ENCODE data around the gene SNAP47.

- RRBS, 2 experiments = no CpG with 5 or more reads among the region's 3 CpGs
Observed at GRCh38 chr1:226963877-226964093, 23.7 kb downstream of the COQ8A start.

DNA sequence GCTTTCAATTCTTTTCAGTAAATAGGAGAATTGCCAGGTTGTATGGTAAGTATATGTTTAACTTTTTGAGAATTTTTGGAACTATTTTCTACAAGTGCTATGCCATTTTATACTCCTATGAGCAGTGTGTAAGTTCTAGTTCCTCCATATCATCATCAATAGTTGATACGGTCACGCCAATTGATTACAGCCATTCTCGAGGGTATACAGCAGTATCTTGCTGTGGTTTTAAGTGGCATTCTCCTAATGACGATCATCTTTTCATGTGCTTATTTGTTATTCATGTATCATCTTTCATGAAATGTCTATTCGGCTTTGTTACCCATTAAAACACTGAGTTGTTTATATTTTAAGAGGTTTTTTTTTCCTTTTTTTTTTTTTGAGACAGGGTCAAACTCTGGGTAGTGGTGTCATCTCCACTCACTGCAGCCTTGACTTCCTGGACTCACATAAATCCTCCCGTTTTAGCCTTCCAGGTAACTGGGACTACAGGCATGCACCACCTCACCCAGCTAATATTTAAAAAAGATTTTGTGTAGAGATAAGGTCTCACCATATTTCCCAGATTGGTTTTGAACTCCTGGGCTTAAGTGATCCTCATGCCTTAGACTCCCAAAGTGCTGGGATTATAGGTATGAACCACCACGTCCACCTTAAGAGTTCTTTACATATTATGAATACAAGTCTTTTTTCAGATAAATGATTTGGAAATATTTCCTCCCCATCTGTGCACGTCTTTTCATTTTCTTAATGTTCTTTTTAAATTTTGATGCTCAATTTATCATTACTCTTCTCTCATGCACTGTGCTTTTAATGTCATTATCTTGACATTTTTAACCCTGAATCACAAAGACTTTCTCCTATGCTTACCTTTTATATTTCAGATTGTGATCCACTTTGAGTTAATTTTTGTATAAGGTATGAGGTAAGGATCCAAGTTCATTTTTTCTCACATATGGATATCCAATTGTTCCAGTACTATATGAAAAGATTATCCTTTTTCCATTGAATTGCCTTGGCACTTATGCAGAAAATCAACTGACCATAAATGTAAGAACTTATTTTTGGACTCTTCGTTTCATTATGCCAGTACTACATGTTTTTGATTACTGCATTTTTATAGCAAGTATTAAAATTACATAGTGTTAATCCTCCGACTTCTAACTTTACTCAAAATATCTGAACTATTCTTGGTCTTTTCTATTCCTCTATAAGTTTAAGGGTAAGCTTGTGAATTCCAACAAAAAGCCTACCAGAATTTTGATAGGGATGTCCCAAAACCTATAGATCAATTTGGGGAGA, 146.7 kb downstream of the COQ8A start:
- RRBS, 2 experiments = no CpG with 5 or more reads among the region's 10 CpGs

DNA sequence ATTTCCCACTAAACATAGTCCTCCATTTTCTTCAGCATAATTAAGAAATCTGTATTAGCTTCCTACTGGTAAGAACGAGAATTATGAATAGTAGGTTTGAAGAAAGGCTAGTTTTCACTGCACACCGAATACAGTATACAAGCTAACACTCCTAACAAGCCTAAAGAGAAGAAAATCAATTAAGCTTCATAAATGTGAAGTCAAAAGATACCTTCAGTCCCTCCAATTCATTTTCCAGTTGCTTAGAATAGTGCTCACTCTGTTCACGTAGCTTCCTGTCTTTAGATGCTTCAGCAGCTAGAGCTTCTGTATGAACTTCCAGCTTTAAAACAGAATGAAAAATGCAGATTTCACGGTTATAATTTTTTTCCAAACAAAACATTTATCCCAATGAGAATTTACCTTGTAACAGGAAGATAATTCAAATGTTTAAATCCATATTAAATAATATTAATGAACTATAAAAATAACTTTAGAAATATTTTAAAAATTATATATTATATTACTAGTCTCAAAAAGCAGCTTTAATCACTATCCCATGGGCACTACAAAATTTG, 172.1 kb downstream of the COQ8A start:
- RRBS, 2 experiments = no CpG with 5 or more reads among the region's 4 CpGs

DNA sequence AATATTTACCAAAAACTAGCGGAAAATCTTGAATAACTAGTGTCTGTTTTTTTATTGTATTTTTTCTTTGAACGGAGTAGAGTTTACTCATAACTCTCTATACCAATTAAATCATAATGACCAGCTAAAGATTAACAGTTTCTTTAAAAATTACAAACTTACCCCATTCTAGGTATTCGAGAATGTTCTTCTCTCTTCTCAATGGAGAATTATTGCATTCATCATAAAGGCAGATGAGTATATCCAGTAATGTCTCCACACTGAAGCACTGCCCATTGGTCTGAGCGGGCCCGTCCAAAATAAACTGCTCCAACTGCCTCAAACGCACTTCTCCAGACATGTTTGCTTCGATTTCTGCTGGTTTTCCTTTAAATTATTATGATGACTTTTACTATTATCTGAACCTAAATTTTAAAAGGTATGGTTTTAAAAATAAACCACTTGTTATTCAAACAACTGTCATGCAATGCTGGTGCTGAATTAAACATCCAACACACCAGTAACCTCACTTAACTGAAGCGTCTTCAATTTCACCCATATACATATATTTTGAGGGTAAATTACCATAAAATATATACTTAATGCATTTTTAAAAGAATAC, 1.3 kb downstream of the CDC42BPA start:
- RRBS, 2 experiments = no CpG with 5 or more reads among the region's 8 CpGs

- RRBS, 2 experiments = no CpG with 5 or more reads among the region's 11 CpGs
Observed at GRCh38 chr1:227429486-227430067, 111.3 kb upstream of the CDC42BPA start.

- RRBS, 2 experiments = 2 to 7% methylated on average over 13 to 28 of the region's 107 CpGs
Observed at GRCh38 chr1:227541893-227543108, 21.1 kb upstream of the ZNF678 start.

DNA sequence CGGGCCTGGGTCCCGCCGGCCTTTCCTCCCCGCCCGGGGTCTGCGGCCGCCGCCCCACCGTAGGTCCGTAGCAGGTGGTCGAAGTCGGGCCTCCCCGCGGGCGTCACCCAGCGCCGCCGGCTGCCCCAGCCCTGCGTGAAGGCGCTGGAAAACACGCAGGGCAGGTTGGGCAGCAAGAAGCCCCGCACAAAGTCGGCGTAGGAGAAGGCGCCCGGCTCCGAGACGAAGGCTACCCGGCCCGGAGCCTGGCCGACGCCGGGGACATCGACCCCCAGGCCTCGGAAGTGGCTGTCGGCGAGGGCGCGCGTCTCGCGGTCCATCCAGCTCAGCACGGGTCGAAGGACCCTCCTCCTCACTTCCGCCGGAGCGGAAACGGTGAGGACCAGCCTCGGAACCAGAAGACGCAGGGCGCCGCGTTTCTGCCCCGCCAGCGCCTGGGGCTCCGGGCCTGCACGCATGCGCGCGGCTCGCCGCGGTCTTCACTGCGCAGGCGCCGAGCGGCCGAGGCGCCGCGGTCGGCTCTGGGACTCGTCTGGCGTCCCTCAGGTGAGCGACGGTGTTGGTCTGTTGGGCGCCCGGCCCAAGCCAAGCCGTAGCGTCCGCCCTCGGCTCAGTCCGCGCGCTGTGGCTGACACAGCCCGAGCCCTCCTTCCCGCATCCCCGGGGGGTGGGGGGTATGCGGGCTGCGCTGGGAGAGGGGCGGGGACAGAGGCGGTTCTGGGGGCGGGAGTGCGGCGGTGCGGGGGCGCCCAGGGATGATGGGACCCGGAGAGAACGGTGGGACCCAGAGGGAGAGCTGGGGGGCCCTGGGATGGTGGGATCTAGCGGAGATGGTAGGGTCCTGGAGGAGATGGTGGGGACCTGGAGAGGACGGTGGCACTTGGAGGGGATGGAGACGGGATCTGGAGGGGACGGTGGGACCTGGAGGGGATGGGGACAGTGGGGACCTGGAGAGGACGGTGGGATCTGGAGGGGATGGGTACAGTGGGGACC, at the start of gene SNAP47:
Gene SNAP47 (plus strand): TSS at position 482 of the 993 bp plus-strand sequence.
- RRBS, 2 experiments = 1 to 4% methylated on average over 46 to 51 of the region's 104 CpGs

- RRBS, 2 experiments = 13 to 16% methylated on average over 3 of the region's 13 CpGs
Observed at GRCh38 chr1:227885516-227886201, 62.1 kb downstream of the WNT9A start.

- RRBS, 2 experiments = no CpG with 5 or more reads among the region's 7 CpGs
Observed at GRCh38 chr1:227913947-227914344, 33.8 kb downstream of the WNT9A start.

- RRBS, 2 experiments = no CpG with 5 or more reads among the region's 21 CpGs
Observed at GRCh38 chr1:227943930-227944531, 3.7 kb downstream of the WNT9A start.

GRCh38 chr1:228087832-228088358, 5.4 kb downstream of the ARF1 start:
- RRBS, 2 experiments = 32 to 65% methylated on average over 2 of the region's 9 CpGs

DNA sequence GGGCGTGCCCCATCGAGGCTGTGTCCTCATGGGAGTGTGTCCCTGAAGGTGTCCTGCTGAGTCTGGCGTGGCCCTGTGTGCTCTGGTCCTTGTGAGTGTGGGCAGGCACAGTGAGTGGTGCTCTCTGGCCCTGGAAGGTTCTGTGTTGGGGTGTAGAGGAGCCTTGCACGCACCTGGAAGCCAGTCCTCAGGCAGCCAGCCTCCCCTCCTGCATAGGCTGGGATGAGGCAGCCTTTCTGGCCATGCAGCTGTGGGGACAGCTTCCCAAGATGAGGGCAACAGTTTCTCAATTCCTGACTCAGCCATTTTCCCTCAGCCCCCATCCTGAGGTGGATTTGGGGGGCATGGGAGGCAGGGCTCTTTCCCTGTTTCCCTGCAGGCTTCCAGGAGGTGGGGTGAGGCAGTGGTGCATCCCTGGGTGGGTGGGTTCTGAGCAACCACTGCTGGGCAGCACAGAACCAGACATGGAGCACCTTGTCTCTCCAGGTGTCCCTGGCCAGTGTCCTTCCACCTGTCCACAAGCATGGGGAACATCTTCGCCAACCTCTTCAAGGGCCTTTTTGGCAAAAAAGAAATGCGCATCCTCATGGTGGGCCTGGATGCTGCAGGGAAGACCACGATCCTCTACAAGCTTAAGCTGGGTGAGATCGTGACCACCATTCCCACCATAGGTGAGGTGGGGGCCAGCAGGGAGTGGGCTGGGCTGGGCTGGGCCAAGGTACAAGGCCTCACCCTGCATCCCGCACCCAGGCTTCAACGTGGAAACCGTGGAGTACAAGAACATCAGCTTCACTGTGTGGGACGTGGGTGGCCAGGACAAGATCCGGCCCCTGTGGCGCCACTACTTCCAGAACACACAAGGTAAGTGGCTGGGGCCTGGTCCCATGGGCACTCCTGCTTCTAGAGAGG, 6.3 kb downstream of the C1orf35 start:
- RRBS, 2 experiments = no CpG with 5 or more reads among the region's 14 CpGs

- RRBS, 2 experiments = no CpG with 5 or more reads among the region's 34 CpGs
Observed at GRCh38 chr1:228098342-228099330, 4.5 kb downstream of the C1orf35 start.

DNA sequence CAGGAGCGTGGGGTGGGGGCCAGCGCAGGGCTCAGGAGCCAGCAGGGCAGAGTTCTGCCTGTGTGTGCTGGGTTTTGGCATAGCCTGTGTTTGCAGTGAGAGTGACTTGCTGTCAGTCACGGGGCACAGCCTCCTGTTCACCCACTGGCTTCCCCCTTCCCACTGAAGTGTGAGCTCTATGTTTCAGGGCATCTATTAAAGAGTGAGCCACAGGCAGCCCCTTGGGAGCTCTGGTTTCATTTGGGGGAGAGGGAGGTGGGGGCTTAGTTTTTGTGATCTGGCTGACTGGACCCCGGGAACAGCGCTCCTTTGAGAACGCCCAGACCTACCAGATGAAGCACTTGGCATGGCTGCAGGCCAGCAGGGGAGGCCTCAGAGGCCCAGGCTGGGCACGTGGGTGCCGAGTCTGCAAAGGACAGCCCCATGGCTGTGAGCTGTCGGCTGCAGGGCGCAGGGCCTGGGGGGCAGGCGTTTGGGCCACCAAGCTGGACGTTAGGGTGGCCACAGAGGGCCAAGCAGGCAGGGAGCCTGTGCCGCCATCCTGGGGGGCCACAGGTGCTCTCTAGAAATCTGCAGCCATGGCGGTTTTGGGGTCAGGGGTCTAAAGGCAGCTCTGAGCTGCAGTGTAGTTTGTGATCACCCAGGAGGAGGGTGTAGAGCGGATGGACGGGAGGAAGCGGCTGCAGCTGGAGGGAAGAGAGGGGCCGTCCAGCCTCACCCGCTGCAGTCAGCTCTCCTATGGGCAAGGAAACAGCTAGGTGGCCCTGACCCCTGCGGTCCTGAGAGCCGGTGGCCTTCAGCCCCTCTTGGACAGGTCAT, 10.8 kb downstream of the IBA57 start:
- RRBS, 2 experiments = no CpG with 5 or more reads among the region's 21 CpGs

GRCh38 chr1:228227180-228227736, 19.4 kb downstream of the OBSCN start:
- RRBS, 2 experiments = no CpG with 5 or more reads among the region's 9 CpGs

- RRBS, 2 experiments = no CpG with 5 or more reads among the region's 18 CpGs
Observed at GRCh38 chr1:228263858-228264357, 56.1 kb downstream of the OBSCN start.

DNA sequence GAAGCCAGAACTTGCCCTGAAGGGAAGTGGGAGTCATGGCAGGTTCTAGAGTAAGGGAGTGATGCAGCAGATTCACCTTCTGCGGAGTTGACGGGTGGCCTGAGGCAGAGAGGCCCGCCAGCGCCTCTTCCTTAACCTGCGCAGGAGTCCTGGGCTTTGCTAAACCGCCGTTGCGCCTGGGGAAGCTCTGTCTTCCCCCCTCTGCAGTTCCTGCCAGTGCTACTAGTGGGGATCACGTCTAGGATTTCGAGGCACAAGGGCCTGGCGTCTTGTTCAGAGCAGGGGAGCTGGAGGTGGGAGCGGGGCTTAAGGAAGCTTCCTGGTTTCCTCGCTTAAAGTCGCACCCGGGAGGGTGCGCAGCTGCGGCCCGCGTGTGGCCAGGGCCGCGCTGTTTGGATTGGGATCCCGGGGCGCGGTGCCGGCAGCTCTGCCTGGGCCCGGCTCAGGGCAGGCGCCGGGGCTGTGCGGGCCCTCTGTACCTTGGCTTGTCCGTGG, 67.4 kb downstream of the OBSCN start:
- RRBS, 2 experiments = 21 to 25% methylated on average over 8 of the region's 30 CpGs

DNA sequence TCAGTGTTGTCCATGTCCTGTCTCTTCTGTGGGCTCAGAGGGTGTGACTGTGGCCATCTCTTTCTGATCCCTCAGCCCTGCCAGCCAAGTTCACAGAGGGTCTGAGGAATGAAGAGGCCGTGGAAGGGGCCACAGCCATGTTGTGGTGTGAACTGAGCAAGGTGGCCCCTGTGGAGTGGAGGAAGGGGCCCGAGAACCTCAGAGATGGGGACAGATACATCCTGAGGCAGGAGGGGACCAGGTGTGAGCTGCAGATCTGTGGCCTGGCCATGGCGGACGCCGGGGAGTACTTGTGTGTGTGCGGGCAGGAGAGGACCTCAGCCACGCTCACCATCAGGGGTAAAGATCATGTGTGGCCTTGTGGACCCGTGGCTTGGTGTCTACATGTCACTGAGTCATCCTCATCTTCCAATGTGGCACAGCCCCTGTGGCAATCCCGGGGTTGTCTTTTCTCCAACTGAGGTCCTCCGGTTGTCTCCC, 84.0 kb downstream of the OBSCN start:
- RRBS, 2 experiments = 93 to 95% methylated on average over 1 of the region's 10 CpGs

- RRBS, 2 experiments = no CpG with 5 or more reads among the region's 22 CpGs
Observed at GRCh38 chr1:228367637-228368592, 38.7 kb downstream of the TRIM11 start.

DNA sequence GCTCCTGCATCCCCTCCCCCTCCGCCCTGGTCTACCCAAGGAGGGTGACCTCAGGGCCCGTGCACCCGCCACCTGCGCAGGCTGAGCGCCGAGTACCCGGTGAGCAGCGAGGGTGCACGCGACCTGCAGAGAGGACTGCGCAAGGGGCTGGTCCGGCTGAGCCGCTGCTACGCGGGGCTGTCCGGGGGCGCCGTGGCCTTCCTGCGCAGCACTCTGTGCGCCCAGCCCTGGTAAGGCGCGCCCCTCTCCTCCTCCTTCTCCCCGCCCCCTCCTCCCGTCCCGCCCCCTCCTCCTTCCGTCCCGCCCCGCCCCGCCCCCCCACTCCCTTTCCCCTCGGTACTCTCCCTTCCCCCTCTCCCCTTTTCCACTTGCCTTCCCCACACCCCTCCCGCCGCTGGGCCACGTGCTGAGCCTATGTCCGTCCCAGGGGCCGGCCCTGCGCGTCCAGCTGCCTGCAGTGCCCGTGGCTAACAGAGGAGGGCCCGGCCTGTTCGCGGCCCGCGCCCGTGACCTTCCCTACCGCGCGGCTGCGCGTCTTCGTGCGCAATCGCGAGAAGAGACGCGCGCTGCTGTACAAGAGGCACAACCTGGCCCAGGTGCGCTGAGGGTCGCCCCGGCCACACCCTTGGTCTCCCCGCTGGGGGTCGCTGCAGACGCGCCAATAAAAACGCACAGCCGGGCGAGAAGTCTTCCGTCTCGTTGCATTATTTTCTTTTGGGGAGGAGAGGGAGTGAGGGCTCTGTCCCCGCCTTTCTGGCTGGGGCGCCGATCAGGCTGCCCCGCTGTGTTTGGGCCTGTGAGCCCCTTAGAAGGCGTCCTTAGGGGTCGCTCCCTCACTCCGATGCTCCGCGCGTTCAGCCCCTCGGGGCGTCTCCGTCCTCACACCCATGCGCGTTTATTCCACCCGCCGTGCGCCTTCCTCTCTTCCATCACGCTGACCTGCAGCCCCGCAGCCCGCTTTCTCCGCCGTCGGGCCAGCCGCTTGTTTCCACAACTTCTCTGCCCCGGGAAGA, 28.1 kb downstream of the TRIM11 start:
- RRBS, 2 experiments = 2 to 8% methylated on average over 18 to 24 of the region's 94 CpGs

All from Panc1 (cell line).